ENCODE measurements around a stretch of chr6.

DNA sequence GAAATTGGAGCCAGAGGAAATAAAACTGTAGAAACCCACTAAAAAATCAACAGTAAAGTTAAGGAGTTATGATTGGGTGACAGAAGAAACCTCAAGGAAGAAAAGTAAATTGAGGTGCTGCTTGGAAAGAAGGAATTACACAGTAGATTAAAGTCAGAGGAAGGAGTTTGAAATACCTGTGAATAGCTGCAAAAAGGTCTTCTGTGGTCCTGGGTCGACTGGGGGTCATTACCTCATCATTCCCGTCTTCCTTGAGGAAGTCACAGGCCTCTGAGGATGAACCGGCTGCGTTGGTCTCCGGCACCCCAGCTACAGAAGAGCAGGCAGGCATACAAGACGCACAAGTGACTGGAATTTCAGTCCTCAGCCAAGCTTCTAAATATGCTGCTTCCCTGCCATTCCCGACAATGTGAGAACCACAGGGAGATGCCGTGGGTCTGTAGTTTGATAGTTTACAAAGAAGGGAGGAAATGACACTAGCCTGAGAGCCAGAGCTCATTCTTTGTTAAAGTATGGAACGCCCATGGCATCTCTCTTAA, 25.6 kb downstream of the HEBP2 start:
- RRBS = no CpG with 5 or more reads among the region's 9 CpGs

DNA sequence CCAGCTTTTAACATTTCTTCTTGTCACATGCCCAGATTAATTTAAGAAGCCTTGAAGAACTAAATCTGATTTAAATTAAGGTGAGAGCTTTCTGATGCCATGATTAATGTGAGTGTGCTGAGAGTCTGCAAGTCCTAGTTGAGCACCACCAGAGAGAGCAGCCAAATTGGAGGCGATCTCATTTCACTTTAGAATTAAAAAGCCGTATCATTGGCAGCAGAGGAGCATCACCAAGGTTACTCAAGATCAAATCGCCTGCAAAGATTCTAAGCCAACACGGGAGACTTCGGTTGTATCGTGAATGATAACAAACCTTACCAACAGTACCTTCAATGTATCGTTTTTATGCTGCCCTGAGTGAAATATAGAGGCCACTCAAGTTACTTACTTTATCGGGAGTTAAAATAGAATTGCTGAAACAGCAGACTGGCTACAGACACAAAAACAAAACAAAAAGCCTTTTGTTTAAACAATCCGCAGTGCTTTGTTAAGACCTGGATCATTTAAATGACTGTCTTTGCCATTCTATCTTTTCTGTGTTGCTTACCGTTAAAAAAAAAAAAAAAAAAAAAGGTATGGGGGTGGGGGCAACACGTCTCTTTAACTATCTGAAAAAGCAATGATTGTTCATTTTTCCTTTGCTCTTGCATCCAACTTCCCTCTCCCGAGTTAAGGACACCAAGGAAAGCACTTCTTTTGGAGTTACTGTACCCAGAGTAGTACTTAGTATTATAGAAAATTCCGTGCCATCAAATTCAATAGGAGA, 14.2 kb downstream of the NHSL1 start:
- RRBS = no CpG with 5 or more reads among the region's 13 CpGs

- RRBS = no CpG with 5 or more reads among the region's 5 CpGs
Measured at GRCh38 chr6:138499807-138500519, 669 bp upstream of the NHSL1 start.

GRCh38 chr6:138972067-138972591, 15.9 kb downstream of the REPS1 start:
- RRBS = no CpG with 5 or more reads among the region's 3 CpGs

DNA sequence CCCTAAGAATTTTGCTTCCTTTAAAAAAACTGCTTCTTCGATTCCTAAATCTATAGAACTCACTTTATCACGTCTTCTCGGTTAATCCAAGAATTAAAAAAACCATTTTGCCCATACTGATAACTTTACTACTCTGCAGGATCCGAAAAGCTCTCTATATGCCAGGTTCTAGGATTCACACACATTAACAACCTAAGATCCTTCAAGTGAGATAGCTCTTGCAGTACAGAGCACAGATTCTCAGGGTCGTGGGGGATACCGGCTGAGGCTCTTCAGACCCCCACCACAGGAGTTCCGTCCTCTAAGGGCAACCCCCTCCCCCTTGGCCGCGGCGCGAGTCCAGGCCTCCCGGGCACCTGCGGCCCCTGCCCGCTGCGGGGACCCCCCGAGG, 1.0 kb downstream of the REPS1 start:
- RRBS = 2% methylated on average over 10 of the region's 16 CpGs

- RRBS = no CpG with 5 or more reads among the region's 3 CpGs
Measured at GRCh38 chr6:139014985-139015535, 13.5 kb upstream of the ABRACL start.

DNA sequence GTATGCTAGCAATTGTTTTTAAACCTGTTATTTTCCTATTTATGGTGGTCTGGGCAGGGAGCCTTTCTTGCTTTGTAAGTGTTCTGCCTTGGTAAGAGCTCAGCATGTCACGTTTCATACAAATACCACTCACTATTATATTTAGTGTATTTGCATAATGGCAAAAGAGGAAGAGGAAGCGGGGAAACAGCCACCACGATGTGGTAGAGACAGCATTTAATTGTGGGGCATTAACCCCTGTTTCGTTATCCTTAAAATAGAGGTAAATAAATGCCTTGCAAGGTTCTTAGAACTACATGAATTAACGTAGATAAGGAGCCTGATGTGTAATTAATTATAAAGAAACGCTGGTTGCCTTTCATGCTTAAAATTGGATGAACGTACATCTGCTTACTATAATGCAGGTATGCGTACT, 2.0 kb downstream of the ABRACL start:
- RRBS = no CpG with 5 or more reads among the region's 8 CpGs

DNA sequence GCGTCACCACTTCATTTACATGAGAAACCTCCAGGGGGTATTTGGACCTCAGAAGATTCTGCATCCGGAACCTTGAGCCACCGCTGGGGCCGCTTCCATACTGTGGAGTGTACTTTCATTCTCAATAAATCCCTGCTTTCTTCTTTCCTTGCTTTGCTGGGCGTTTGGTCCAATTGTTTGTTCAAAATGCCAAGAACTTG, 1.5 kb upstream of the HECA start:
- RRBS = no CpG with 5 or more reads among the region's 5 CpGs

GRCh38 chr6:139136887-139137444, 2.1 kb downstream of the HECA start:
- RRBS = no CpG with 5 or more reads among the region's 7 CpGs

- RRBS = no CpG with 5 or more reads among the region's 2 CpGs
Measured at GRCh38 chr6:139157638-139158122, 22.8 kb downstream of the HECA start.

GRCh38 chr6:139230407-139230889, 61.4 kb downstream of the TXLNB start:
- RRBS = no CpG with 5 or more reads among the region's 3 CpGs

GRCh38 chr6:139288435-139288948, 3.3 kb downstream of the TXLNB start:
- RRBS = no CpG with 5 or more reads among the region's 7 CpGs

GRCh38 chr6:139533979-139534549, 159.6 kb upstream of the CITED2 start:
- RRBS = no CpG with 5 or more reads among the region's 9 CpGs

DNA sequence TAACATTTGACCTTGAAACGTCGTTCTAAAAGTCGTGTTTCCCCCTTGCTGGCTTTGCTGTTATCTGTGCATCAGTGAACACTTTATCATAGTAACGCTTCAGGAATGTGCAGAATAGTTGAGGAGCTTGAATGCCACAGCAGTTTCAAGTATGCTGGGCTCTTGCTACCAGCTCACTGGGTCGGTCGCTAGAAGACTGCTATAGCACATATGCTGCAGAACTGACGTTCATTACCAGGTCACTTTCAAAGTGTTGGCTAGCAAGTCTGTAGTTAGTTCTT, 334.5 kb upstream of the CITED2 start:
- RRBS = no CpG with 5 or more reads among the region's 7 CpGs

- RRBS = no CpG with 5 or more reads among the region's 4 CpGs
Measured at GRCh38 chr6:139833516-139834150, 459.2 kb upstream of the CITED2 start.

- RRBS = no CpG with 5 or more reads among the region's 8 CpGs
Measured at GRCh38 chr6:139839270-139840146, 465.1 kb upstream of the CITED2 start.

DNA sequence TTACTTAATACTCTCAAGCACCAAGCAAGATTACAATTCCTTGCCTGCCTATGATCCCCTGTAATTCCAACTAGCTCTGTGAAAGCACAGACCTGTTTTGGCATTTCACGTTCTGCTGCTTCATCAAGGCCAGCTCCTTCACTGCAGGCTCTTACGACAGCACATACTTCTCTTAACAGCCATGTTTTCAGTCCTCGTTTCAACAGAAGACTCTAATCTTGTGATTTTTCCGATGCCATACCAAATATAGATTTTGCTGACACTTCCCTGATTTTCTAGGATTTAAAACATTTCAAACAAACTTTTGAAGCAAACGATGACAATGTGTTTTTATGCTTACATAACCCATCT, 616.4 kb upstream of the CITED2 start:
- RRBS = no CpG with 5 or more reads among the region's 5 CpGs

DNA sequence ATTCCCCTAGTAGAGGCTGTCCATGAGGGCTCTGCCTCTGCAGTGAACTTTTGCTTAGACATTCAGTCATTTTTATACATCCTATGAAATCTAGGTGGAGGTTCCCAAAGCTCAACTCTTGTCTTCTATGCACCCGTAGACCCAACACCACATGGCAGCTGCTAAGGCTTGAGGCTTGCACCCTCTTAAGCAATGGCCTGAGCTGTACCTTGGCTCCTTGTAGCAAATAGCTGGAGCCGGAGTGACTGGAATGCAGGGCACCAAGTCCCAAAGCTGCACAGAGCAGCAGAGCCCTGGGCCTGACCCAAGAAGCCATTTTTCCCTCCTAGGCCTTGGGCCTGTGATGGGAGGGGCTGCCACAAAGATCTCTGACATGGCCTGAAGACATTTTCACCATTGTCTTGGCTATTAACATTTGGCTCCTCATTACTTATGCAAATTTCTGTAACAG, 938.6 kb upstream of the CITED2 start:
- RRBS = no CpG with 5 or more reads among the region's 2 CpGs